Caco-2 (cell line): ENCODE data around the genes C9orf78 and PRDM12.

DNA sequence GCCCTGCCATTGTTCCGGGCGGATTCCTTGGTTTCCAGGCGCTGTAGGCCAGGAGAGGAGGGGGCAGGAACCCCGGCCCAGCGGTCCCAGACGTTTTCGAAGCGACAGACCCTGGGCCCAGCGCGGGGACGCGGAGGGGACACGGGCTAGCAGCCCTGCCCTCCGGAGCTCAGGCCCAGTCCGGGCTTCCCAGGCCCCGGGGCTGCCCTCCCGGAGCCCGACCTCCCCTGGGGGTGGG, 206.9 kb downstream of the C9orf50 start:
- PRO-cap = no peak
- RRBS = 3% methylated on average over 13 of the region's 18 CpGs

- PRO-cap = no peak
- RRBS = no CpG with 5 or more reads among the region's 8 CpGs
These were observed 188.1 kb downstream of the C9orf50 start for GRCh38 chr9:129432683-129433304.

- PRO-cap = no peak
- RRBS = 3% methylated on average over 18 of the region's 21 CpGs
These were observed 132.7 kb downstream of the C9orf50 start for GRCh38 chr9:129488280-129488460.

- PRO-cap = no peak
- RRBS = no CpG with 5 or more reads among the region's 6 CpGs
These were observed 131.4 kb downstream of the C9orf50 start for GRCh38 chr9:129489600-129489842.

DNA sequence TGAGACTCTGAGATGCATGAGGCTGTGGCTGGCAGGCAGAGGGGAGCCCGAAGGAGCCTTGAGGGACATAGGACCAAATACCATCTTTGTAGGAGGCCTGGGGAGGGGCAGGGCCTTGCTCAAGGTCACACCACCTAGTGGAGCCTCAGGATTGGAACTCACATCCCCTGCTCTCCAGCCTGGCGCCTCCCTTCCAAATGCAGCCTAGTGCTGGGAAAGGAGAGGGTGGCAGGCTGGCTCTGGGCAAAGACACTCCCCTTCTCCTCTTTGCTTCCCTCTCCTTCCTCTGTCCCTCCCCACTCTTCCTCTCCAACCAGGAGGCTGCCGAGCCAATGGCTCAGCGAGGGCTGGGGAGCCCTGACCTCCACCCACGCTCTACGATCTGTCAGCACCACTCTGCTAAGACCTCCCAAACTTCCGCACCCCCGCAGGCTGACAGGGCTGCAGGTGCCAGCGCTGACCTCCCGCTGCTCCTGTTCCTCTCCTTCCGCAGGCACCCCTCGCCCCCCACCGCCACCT, 53.0 kb downstream of the C9orf50 start:
- PRO-cap = no peak
- RRBS = no CpG with 5 or more reads among the region's 13 CpGs

DNA sequence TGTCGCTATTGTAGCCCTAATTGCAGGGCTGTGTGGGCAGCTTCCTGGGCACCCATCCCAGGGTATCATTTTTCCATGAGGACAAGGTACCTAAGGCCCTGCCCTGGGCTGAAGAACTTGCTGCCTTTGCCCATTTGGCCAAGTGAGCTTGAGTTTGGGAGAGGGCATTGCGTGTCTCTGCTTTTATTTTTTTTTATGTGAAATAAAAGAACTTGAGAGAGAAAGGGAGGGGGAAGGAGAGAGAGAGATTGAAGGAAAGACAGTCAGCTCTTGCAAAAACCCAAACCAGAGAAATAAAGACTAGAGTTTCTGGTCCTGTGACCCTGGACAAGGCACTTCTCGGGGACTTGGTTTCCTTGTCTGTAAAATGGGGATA, 26.7 kb downstream of the PTGES start:
- PRO-cap = no peak
- RRBS = no CpG with 5 or more reads among the region's 3 CpGs

DNA sequence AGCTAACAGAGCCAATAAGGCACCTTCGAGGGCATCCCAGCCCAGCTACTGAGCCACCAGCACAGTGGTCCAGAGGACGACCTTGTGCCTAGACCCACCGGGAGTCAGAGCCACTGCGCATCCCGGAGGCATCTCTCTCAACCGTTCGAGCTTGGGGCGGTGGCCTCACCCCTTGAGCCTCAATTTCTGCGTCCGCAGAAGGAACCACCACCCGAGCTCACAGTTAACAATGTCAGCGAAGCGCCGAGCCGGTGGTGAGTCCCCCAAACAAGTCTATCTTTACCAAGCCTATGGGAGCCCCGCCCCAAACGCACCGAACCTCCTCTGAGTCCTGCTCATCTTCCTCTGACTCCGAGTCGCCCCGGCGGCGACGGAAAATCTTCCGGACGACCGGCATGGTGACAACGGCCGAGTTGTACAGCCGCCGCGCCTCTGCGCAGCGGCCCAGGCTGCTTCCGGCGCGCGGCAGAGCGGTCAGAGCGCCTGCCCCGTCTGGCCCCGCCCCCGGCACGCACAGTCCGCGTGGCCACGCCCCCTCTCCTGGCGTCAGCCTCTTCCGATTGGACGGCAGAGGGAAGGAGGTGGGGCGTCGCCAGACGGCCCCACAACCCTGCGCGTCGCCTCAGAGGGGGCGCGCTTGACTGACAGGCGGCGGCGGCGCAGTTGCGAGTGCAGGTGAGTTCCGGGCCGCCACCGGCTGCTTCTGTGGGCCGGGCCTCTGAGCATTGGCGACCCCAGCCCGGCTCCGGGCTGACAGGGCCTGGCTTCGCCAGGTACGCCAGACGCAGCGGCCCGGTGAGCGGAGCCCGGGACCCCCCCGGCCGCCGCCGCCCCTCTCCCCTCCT, at the start of gene C9orf78:
Gene C9orf78 (minus strand): TSS at position 451 of the 845 bp plus-strand sequence.
- PRO-cap = bidirectional peak, plus-strand start at position 672 of the sequence, minus-strand start at position 448 of the sequence
- RRBS = 2% methylated on average over 34 of the region's 81 CpGs

- PRO-cap = no peak
- RRBS = no CpG with 5 or more reads among the region's 3 CpGs
These were observed 78.9 kb downstream of the USP20 start for GRCh38 chr9:129914136-129914558.

- PRO-cap = no peak
- RRBS = no CpG with 5 or more reads among the region's 9 CpGs
These were observed 80.7 kb downstream of the FNBP1 start for GRCh38 chr9:129962214-129962685.

DNA sequence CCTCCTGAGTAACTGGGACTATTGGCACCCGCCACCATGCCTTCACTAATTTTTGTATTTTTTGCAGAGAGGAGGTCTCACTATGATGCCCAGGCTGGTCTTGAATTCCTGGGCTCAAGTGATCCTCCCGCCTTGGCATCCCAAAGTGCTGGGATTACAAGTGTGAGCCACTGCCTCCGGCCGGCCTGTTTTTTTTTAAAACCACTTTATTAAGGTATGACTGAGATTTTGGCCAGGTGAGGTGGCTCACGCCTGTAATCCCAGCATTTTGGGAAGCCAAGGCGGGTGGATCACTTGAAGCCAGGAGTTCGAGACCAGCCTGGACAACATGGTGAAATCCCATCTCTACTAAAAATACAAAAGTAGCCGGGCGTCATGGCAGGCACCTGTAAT, 46.2 kb downstream of the FNBP1 start:
- PRO-cap = no peak
- RRBS = no CpG with 5 or more reads among the region's 9 CpGs

DNA sequence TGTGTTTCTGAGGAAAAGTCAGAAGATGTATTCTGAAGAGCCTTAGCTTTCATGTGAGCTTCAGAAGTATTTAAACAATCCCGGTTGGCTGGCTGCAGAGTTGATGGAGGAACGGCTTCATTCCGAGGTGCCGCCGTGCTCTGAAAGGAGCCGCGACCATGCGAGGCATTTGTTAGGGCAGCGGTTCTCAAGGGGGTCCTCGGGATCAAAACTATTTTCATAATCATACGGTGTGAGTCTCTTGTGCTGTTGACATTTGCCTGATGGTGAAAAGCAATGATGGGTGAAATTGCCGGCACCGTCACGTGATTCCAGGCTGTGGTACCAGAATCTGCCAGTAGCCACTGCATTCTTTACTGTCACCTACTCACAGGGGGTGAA, 58.4 kb downstream of the GPR107 start:
- PRO-cap = no peak
- RRBS = no CpG with 5 or more reads among the region's 14 CpGs

DNA sequence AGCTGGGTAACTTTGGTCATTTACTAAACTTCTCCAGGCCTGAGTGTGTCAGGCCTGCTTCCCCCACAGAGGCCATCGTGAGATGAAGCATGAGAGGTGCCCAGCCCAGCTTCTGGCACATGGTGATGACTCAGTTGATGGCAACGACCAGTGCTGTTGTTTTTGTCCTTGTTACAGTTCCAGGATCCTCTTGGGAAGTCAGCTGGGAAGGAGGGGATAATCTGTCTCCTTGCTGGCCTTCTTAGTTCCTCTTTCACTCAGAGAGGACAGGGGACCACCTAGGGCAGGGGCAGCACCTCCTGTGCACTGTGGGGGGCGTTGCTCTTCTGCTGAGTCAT, 54.1 kb upstream of the NCS1 start:
- PRO-cap = no peak
- RRBS = no CpG with 5 or more reads among the region's 3 CpGs

- PRO-cap = no peak
- RRBS = no CpG with 5 or more reads among the region's 19 CpGs
These were observed 43.3 kb upstream of the NCS1 start for GRCh38 chr9:130128623-130129496.

DNA sequence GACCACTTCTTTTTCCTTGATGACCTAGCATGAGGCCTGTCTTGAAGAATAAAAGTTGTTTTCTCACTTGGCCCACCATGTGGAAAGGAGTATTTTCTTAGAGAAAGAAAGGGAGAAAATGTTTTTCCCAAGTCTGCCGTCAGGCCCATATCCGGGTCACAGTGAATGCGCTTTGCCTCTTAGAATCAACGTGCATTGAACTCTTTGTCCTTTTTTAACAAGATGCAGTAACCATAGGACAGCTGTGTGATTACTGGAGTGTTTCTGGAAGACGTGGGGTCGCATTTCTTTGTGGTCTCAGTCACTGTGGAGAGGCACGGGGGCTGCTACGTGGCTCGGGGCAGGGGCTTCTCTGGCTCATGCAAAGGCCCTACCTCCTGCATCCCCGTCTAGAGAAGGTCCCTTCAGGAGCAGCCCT, 39.0 kb upstream of the NCS1 start:
- PRO-cap = no peak
- RRBS = no CpG with 5 or more reads among the region's 10 CpGs

GRCh38 chr9:130173034-130174112, 1.2 kb downstream of the NCS1 start:
- PRO-cap = unidirectional peak, minus-strand start at chr9:130173158
- RRBS = 33% methylated on average over 10 of the region's 47 CpGs

DNA sequence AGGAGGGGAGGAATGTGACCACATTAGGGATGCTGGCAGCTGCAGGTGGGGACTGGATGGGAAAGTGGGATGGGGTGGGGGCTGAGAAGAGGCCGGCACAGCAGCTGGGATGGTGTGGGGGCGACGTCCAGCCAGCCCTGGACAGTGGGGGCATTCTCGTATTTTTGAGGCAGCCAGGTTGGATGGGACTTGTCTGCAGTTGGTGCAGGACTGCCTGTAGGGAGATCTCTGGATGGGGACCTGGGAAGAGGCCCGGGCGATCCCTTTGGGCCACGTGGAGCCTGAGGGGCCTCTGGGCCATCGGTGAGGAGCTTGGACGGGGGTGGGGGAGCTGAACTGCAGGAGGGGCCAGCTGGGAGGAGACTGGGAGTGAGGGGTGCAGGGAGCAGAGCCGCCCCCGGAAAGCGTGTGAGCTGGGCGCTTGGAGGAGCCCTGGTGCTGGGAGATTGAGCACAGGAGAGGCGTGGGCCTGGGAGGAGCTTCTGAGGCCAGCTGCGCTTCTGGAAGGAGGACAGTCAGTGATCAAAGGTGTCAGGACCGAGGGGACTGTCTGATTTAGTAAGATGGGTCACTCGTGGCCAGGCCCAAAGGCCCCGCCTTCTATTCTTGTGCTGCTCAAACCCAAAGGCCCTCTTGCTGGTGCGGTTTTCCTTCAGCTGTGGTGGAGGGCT, 21.2 kb downstream of the NCS1 start:
- PRO-cap = no peak
- RRBS = no CpG with 5 or more reads among the region's 19 CpGs

DNA sequence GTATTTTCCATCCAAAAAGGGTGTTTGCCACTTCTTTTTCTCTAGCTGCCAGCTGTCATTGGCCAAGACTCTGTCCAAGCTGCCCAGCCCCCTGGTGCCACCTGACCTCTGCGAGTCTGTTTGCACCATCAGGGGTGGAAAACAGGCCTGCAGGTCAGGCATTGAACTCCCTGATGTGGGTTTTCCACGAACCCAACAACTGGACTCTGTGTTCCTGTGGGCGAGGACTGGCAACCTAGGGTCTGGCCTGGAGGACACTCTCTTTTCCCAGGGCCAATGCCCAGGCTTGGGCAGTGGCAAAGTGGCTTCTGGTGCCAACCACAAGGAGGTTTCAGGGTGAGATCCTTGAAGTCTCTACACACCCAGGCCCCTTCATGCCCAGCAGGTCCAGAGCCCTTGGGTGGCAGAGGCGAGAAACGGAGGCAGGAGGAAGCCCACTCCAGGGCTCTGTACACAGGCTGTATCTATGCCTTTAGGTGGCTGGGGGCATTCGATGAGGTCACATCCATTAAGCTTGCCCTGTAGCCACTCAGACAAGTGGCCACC, 6.1 kb upstream of the ASS1 start:
- PRO-cap = no peak
- RRBS = no CpG with 5 or more reads among the region's 6 CpGs

GRCh38 chr9:130446076-130447049, 1.6 kb downstream of the ASS1 start:
- PRO-cap = no peak
- RRBS = no CpG with 5 or more reads among the region's 22 CpGs

GRCh38 chr9:130664341-130664670, at the start of gene PRDM12:
TSS of gene PRDM12 (plus strand) at chr9:130664594.
- PRO-cap = no peak
- RRBS = no CpG with 5 or more reads among the region's 30 CpGs

GRCh38 chr9:130690222-130690625, 3.4 kb upstream of the EXOSC2 start:
- PRO-cap = bidirectional peak, plus-strand start at chr9:130690310, minus-strand start at chr9:130690063; bidirectional peak, plus-strand start at chr9:130690483, minus-strand start at chr9:130690478
- RRBS = no CpG with 5 or more reads among the region's 10 CpGs